Neural crest cell (in vitro differentiated cells): ENCODE measurements around a stretch of chr20.

DNA sequence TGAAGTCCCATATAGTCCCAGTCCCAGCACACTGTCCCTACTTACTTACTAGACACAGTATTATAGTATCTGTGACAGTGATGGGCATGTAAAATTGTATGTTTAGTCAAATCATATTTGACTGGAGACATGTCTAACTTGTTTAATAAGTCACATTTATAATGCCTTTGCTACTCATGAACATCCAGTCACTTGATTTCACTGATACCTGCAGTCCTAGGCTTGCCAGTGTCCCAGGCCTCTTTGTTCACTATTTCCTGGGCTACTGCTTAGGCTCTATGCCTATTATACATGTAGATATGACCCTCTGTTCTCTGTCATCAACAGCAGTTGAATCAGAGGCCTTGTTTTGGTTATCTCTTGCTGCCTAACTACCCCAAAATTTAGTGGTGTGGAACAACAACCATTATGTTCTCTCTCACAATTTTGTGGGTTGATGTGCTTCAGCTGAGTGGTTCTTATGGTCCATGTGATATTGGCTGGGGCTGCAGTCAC lies 47.4 kb downstream of the SHLD1 start:
- PRO-cap, result no peak

DNA sequence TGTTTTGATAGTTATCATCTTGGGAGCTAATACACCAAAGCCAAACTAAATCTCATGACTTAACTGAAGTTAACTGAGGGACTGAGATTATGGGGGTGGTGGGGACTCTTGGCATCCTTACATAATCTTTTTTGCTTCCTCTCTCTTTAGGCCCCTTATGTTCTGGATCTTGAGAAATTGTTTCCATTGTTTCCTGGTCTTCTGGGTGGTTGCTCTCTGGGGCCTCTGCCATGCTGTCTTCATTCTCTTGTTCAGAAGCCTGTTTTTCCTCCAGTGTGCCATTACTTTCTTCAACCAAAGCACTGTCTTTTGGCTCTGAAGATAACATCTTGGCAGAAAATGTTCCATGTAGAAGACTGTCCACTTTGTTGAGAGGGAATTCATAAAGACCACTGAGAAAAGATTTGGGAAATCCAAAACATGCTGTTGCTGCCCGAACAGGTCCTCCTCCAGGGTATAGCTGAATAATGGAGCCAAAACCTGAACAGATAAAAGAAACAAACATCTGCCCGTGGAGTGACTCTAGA lies 8.0 kb downstream of the TRMT6 start:
- PRO-cap, result no peak

DNA sequence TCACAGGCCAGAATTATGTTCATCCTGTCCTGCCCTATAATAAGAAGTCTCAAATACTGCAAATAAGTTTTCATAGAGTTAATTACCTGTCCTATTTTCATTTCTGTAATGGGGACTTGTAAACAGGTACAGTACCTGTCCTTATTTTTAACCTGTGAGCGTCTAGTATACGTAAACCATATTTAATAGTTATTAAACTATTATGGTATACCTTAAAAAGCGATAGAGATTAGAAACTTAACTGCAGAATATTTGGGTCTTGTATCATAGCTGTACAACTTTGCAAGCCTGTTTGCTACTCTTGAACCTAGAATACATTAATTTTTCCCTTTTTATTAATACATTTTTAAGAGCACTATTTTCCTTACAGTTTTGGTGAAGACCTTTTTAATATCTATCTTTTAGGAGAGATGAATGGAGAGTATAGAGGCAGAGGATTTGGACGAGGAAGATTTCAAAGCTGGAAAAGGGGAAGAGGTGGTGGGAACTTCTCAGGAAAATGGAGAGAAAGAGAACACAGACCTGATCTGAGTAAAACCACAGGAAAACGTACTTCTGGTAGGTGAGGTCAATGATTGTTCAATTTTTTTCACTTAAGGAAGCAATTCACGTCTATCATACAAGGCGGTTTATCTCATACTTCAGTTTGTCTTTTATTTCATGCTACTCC lies 1.3 kb downstream of the MCM8 start:
- PRO-cap, result no peak

- PRO-cap, result no peak
Observed at GRCh38 chr20:5997006-5997678, 8.8 kb upstream of the CRLS1 start.

DNA sequence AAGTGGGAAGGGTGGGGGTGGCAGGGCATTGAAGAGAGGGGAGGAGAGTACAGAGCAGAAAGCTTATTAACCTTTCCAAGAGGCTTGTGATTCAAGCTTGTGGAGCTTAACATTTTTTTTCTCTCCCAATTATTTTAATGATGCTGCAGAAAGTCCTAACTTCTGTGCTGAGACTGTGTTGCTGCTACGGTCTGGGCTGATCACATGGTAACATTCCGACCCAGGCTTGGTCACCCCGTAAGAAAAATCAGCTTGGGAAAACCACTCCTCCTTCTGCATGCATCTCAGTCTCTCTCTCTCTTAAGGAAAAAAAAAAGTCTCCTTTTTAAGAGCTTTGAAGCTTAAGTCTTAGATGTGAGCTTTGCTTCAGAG lies 31.1 kb upstream of the BMP2 start:
- PRO-cap, result no peak

GRCh38 chr20:7803561-7804345 lies 136.5 kb downstream of the HAO1 start:
- PRO-cap, result no peak

DNA sequence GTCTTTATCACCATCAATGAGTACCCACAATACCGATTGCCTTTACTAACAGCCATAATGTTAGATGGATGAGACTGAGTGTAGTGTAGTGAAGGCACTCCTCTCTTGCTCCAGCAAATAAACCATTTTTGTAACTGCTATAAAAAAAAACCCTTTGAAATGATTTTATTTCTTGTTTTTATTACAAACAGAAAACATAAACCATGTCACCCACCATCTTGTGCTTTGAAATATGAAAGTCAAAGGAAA lies 860 bp downstream of the HAO1 start:
- PRO-cap, result no peak

- PRO-cap, result no peak
Observed at GRCh38 chr20:7996222-7996928, 23.2 kb downstream of the TMX4 start.

DNA sequence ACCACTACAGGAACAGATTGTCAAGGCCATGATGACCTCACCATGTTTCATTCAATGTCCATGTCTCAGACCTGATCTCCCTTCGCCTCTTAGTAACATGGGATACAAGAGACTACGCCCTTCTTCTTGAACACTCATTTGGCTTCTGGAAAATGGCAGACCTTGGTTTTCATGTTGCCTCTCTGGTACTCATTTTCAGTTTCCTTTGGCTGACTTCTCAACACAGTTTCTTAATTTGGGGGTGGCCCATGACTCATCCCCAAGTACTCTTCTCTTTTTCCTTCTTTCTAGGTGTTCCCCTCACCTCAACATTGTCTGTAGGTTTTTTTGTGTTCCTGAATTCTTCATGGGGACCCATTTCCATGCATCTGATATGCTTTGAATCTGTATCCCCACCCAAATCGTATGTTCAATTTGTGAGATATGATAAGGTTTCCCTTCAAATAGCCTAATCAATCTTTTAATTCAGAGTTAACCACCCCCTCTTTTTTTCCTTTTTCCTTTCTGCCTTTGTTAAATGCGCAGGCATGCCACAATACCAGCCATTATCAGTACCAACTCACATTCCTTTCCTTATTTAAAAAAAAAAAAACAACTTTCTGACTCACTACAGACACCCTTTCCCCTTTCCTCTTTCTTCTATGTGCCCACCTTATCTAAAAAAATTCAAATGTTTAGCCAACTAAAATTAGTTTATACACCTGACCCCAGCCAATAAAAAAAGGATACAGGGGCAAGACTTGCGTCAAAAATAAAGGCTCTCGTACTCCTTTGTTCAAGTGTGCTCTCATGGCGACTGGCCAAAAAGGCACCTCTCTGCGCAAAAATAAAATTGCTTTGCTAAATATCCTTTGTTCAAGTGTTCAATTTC lies 22.4 kb downstream of the TMX4 start:
- PRO-cap, result no peak

DNA sequence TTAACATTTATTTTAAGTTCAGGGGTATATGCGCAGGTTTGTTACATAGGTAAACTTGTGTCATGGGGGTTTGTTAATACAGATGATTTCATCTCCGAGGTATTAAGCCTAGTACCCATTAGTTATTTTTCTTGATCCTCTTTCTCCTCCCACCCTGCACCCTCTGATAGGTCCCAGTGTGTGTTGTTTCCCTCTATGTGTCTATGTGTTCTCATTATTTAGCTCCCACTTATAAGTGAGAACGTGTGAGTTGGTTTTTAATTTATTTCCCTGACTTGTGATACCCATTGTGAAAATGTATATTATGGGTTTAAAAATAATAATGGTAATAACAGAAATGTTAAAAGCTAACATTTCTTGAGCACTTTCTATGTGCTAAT lies 467.7 kb upstream of the PLCB4 start:
- PRO-cap, result no peak

- PRO-cap, result no peak
Observed at GRCh38 chr20:8933677-8933911, 135.3 kb upstream of the PLCB4 start.

DNA sequence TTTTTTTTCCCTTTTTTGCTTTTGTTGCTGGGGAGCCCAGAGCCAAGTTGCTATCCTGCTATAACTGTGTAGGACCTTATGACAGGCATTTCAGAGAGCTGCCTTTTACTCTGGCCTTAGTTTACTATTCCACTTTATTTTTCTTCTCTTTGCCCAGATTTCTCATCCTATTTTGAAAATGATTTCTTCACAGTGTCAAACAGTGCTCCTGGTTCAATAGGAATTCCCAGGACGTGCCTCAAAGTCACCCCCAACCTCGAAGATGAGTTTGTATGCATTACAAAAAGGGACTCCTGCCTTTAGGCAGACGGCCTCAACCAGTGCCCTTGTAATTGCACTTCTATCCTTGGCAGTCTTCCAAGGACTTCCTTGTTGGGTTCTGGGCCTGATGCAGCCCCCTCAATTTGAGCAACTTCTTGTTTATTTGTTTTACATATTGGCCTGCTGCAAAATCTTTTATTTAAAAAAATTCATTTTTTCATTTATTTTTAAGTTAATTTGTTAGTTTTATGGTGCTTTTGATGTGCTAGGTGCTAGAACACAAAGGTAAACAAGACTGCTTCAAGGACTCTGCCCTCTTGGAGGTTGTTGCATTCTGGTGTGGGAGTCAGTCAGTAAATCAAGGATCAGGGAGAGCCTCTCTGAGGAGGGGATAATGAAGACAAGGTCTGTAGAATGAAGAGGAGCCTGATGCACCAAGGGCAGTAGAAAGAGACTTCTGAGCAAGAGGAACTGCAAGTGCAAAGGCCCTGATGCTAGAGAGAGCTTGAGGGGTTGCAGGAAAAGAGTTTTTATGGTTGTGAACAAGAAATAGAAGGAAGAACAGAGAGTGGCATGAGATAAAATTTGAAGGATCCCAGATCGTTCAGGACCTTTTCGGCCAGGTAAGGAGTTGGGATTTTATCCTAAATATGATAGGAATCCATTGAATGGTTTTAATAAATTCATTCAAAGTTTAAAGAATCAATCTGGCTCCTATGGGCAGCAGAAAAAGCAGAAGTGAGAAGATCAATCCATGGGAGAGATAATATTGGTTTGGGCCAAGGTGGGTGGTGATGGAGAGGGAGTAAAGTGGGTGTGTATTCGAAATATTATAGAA lies 181.4 kb upstream of the LAMP5 start:
- PRO-cap, result no peak

GRCh38 chr20:10217948-10218517 lies 597 bp upstream of the SNAP25 start:
- PRO-cap, result bidirectional peak, plus-strand start at chr20:10218269, minus-strand start at chr20:10218094

DNA sequence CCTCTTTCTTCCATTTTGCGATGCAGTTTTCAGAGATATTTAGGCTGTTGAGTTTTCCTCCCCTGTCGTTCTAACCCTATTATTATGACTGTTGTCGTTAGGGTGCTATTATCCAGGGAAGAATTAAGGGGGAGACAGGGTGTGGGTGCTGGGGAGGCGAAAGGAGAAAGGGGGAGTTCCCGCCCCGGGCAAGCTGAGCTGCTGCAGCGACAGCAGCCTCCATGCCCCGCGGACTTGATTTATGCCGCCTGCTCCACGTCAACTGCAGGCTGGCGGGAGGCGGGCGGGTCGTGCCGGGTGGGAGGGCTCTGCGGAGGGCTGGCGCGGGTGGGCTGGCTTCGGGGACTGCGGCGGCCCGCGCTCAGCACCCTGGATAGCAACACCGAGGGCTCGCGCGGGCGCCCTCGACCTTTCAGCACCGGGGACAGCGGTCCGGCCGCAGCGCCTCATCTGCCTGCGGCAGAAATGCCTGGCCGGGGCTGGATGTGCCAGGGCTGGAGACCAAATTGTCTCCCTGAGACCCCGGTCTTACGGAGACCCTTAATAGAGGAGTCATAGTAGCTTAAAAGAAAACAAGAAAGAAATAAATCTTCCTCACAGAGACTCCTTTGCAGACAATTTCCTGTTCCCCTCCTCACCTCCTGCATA lies 755 bp downstream of the SNAP25 start:
- PRO-cap, result unidirectional peak, minus-strand start at position 243 of the sequence

DNA sequence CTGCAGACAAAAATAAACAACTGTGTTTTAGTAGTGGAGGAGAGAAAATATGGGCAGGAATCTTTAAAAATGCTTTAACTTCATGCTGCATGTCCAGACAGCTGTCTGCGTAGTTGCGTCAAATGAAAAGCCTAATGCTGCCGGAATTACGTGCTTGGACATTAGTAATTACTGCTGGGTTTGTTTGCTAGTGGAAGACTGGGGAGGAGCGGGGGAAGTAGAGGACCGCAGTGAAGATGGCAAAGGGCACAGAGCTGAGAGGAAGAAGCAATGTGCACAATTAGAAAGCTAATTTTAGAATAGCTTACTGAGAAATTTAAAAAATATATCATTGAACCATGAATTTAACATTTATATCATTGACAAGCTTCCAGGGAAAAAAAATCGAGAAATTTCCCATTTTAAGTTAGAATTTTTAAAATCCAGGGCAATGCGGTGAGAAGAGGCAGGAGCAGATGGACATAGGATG lies 2.5 kb downstream of the SNAP25 start:
- PRO-cap, result no peak

- PRO-cap, result no peak
Observed at GRCh38 chr20:10318549-10319030, 100.0 kb downstream of the SNAP25 start.

- PRO-cap, result no peak
Observed at GRCh38 chr20:10423681-10424178, 10.3 kb downstream of the MKKS start.

GRCh38 chr20:10487201-10487687 lies 52.1 kb downstream of the SLX4IP start:
- PRO-cap, result no peak

- PRO-cap, result no peak
Observed at GRCh38 chr20:10555918-10556479, 117.8 kb downstream of the JAG1 start.

DNA sequence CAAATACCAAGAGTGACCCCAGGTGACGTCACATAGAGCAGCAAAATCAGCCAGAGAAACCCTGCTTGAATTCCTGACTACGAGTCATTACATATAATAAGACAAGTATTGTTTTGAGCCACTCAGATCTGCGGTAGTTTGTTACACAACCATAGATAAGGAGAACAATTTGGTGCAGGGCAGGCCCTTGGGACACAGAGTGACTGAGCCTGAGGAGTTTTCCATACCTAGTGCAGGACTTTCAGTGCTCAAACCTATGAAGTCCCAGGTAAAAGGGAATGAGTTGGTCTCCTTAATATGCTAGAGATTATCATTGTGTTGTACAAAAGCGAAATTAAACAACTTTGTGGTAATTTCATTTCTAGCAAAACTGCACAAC lies 556.1 kb upstream of the JAG1 start:
- PRO-cap, result no peak